ENCODE measurements around the genes TM9SF4, ASXL1, NOL4L, BPIFB6 and CDK5RAP1.

DNA sequence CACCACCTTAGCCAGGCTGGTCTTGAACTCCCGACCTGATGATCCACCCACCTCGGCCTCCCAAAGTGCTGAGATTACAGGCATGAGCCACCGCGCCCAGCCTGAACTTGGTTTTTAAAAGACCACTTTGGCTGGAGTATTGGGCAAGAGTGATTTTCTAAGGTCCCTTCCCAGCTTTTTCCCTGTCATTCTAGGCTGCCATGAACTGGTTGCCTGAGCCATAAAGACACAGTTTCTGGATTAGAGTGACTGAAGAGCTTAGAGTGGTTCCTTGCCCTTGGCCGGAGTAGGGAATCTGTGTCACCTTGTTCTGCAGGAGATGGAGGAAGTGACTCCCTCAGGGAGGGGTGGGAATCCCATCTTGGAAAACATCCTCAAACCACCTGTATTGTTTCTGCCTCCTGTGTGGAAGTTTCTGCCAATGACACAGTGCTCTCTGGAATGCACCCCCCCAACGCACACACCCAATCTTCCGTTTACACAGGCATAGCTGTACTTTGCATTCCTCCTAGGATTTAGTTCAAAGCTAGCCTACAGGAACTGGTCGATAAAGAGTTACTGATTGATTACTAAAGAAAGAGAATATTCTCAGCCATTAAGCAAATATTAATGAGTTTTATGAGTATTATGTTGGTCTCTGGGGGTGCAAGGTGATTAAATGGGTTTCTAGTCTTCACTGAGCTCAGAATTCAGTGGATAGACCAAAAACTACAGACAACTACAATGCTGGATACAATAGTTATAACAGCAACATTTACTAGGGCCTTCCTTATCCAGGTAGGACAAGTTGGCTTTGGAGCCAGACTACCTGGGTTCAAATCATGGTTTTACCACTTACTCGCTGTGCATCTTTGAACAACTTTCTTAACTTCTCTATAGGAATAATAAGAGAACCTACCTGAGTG, 18.1 kb downstream of the BCL2L1 start:
- RRBS = no CpG with 5 or more reads among the region's 9 CpGs

DNA sequence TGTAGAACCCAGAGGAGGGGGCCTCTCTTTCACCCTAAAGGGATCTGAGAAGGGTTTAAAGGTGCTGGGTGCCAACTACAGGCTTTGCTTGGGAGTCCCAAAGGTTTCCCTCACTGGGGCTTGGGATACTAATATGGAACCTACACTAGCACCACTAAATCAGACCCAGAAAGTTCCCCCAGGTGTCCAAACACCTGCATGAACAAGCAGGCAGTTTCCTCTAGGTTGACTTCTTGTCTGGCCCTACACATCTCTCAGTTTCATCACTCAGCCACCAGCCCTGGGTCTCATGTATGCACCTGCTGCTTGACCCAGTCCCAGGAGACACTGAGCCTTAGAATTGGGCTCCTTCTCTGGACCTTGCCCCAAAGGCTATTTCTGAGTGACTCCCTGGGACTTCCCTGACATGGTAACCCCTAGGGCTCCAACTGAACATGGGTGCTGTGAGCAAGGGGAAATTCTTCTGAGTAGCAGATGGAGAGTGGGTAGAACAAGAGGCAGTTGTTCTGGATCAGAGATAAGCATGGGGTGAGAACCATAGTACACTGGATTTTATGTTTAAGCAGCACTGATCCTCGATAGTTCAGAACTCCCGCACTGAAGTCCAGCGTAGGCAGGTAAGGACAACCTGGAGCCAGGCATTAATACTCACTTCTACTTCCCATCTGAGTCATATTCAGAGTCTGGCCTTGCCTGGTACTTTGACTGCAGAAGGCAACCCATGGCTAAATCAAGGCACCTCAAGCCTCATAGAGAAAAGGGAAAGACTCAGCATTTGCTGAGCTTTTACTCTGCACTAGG, 16.8 kb downstream of the BCL2L1 start:
- RRBS = no CpG with 5 or more reads among the region's 3 CpGs

DNA sequence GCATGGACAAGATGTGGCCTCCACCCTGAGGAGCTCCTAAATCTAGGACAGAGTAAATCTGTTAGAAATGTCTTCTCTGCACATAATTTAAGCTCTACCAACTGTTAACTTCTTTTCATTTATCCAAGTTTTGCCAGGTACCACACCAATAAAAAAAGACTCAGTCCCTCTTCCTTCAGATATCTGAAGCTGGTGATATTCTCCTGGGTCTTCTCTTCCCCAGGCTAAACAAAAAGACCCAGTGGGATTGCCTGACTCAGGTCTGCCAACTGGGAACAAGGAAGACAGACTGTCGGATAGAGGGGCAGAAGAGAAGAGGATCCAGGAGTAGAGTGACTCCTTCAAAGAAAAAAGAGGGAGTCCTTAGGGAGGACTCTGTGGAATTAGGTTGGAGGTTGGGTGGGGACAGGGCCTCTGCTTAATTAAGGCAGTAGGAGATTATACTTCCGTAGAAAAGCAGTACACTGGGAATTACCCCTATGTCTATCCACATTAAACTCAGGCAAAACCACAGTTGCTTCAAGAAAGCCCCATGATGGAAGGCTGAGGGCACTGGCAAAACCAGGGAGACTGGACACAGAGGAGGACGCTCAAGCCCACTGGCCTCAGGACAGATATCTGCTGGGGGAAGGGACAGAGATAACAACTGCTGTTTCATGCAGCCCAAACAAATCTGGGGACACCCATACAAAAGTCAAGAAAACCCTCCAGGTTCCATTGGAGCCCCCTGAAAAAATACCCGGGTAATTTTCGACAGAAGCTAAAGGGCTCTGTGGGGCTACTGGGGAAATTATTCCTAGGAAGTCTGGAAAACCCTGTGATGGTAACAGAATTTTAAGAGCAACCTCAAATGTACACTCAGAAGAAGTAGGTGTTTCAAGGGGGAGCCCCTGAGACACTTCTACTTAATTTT, 5.7 kb downstream of the BCL2L1 start:
- RRBS = no CpG with 5 or more reads among the region's 5 CpGs

DNA sequence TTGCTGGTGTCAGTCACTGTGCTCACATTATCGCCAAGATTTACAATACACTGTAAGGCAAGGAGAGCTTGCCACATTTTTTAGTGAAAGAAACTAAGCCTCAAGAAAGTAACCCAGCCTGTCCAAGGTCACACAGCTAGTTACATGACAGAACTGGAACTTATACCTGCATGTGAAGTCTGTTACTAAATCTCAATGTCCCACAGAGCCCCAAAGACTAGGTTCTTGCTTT, 2.1 kb downstream of the BCL2L1 start:
- RRBS = no CpG with 5 or more reads among the region's 1 CpG

DNA sequence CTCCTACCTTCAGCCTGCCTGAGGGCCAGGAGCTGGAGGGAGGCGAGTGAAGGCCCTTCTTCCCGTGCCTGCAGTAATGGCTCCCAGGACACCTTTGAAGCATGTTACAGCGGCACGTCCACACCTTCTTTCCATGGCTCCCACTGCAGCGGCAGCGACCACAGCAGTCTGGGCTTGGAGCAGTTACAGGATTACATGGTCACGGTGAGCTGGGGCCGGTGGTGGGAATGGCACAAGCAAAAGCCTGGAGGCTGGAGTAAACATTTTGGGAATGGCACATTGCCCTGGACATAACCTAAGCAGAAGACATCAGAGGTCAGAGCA, 18.6 kb downstream of the CCM2L start:
- RRBS = no CpG with 5 or more reads among the region's 8 CpGs

- RRBS = 4% methylated on average over 2 of the region's 26 CpGs
These were observed at the start of gene TM9SF4 for GRCh38 chr20:32109271-32109869. Gene TM9SF4, plus strand, starts transcription at chr20:32109714.

DNA sequence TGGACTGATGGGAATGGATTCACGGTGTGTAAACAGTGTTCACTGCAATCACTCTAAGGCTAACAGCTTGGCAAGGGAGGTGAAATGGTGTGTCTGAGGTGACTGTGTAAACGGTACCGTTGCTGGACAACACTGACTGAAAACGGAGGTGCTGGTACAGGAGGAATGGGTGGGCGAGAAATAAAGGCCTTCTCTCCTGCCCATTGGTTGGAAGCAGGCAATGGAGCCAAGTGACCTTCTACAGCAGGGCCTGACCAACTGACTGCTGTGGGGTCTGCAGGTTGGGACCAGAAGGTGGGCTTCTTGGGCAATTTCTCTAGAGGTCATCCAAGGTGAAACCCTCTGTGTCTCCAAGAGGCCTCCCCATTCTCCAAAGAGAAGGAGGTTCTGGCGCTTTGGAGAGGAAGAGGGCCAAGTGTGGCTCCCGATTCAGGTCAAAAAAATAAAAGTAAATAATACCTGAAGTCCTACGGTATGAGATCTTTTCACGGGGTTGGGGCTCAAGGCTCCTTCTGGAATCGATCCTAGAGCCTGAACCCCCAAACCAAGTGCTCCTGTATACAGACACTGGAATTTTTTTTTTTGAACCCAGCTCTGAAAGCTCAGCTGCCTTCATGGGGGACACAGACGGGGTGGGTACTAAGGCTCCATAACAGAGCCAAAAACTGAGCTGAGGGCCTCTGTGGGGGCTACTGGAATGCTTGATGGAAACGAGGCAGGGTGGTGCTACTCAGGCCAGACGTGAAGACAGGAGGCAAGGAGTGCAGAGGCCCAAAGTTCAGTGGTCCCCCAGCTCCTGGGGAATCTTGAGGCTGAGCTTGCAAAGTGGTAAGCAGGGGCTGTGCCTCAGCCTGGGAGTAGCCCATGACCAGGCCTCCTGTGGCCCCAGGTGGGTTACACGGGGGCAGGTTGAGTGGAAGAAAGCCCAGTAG, 11.5 kb downstream of the PLAGL2 start:
- RRBS = no CpG with 5 or more reads among the region's 14 CpGs

DNA sequence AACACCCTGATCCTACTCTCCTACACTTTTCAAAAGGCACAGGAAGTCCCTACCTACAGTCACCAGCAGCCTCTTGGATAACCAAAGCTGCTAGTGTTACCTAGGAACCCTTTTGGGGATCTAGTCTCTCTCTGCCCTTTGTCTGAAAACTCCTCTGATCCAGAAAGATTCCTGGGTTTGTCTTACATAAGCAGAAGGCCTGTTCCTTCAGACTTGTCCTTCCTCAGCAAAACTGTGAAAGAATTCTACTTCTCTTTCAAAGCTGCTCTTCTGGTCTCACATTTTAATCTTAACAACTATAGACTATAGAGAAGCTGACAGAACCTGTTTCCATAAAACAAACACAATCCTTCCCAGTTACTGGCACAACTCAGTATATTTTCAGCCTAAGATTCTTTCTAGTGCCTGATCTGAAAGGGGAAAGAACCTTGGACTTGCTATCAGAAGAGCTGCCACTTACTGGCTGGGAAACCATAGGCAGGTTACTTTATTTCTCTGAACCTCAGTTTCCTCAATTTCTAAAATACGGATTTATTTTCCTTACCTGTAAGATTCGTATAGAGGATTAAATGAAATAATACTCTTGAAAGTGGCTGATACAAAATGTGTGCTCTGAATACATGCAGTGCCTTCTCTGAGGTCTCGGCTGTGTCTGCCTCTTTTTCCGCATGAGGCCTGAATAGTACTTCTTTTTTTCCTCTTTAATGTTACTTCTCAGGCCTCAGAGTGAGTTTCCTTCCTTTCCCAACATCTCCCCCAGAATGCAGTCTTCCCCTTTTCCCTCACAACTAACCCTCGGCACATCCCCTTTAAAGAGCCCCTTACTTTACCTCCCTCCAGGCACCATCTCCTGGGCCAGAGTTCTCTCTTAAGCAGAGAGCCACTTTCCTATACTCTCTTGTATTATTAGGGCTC, 2.7 kb downstream of the PLAGL2 start:
- RRBS = no CpG with 5 or more reads among the region's 5 CpGs

- RRBS = no CpG with 5 or more reads among the region's 2 CpGs
These were observed 10.7 kb downstream of the POFUT1 start for GRCh38 chr20:32218378-32218879.

GRCh38 chr20:32357923-32358375, at the start of gene ASXL1:
Gene ASXL1, plus strand, starts transcription at chr20:32358331.
- RRBS = 0% methylated on average over 1 of the region's 37 CpGs

- RRBS = no CpG with 5 or more reads among the region's 6 CpGs
These were observed 70.0 kb downstream of the ASXL1 start for GRCh38 chr20:32428060-32428549.

DNA sequence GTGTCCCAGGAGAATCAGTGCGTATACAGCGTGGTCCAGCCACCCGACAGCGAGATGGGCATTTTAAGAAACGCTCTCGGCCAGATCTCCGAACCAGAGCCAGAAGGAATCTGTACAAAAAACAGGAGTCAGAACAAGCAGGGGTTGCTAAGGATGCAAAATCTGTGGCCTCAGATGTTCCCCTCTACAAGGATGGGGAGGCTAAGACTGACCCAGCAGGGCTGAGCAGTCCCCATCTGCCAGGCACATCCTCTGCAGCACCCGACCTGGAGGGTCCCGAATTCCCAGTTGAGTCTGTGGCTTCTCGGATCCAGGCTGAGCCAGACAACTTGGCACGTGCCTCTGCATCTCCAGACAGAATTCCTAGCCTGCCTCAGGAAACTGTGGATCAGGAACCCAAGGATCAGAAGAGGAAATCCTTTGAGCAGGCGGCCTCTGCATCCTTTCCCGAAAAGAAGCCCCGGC, 75.3 kb downstream of the ASXL1 start:
- RRBS = 87% methylated on average over 1 of the region's 14 CpGs

DNA sequence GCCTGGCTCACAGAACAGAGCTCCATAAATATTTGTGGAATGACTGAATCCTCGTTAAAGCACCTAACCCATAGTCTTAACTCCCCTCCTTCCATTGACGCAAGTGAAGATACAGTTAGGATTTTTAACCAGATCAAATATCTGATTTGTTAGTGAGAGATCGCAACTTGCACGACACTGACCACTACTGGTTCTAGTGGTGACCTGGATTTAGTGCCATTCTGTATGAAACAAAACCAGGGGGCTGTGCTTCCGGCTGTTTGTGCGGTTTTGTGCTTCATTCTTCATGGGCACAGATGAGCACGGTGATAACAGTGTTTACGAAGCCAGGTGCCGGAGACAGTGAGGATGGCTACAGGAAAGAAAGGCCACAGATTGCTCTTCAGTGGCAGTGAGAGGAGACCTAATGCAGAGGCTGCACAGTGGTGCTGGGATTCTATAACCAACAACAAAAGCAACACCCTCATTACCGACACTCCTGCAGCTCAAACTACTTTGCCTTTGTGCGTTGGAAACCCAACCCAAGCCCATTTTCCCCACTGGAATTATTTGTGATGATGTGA, 75.5 kb downstream of the NOL4L start:
- RRBS = 76% methylated on average over 5 of the region's 11 CpGs

DNA sequence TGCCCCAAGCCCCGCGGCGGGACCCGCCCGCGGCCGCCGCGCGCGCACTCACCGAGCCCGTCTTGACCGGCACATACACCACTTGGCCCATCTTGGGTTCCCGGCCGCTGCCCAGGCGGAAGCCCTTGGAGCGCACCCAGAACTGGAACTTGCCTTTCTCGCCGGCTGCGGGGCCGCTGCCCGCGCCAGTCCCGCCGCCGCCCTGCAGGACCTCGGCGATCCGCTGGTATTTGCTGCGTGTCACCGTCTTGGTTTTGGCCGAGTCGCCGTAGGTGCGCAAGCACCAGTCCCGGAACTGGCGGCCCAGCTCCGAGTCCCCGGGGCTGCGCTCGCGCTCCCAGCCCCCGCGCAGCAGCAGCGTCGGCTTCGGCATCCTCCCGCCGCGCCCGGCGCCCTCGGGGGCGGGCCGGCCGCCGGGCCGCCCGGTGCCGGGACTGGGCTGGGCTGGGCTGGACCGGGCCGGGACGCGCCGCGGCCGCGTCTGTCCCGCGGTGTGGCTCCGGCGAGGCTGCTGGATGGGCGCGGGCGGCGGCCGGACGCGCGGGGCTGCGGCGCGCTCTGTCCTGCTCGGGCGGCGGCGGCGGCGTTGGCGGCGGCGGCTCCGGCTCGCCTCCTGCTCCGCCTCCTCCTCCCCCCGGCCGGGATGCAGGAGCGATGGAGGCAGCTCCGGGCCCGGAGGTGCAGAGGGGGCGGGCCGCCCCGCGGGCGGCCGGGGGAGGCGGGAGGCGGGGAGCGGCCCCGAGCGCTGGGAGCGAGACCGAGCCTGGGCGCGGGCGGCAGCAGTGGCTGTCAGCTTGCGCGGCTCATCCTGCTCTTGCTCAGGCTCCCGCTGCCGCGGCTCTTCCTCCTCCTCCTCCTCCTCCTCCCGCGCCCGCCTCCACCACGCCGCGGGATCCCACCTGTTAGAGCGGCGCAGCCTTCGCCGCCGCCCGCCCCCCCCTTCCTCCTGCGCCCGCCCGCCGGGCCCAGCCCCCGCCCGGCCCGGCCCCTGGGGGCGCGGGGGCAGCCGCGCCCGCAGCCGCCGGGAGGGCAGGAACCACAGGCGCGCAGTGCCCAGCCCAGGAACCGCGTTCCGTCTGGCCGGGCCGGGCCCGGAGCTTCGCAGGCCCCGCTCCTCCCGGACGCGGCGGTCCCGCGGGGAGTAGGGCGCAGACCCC, at the start of gene NOL4L:
Gene NOL4L, minus strand, starts transcription at position 816 of the 1,157 bp plus-strand sequence.
- RRBS = 1% methylated on average over 73 of the region's 165 CpGs

GRCh38 chr20:32585675-32586045, 527 bp upstream of the NOL4L start:
- RRBS = 1% methylated on average over 3 of the region's 16 CpGs

GRCh38 chr20:32855383-32855949, 3.3 kb upstream of the EFCAB8 start:
- RRBS = no CpG with 5 or more reads among the region's 7 CpGs

DNA sequence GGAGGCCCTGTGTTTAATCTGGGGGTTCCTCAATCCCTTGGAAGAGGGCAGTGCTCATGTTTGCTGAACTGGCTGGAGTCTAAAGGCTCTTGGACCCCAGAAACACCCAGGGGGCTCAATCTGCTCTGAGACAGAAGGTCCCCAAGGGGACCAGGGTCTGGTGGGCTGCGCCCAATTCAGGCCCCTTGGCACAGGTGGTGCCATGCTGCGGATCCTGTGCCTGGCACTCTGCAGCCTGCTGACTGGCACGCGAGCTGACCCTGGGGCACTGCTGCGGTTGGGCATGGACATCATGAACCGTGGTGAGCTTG, at the start of gene BPIFB6:
Gene BPIFB6, plus strand, starts transcription at position 203 of the 311 bp plus-strand sequence.
- RRBS = no CpG with 5 or more reads among the region's 6 CpGs

- RRBS = no CpG with 5 or more reads among the region's 7 CpGs
These were observed 14.1 kb downstream of the CDK5RAP1 start for GRCh38 chr20:33387187-33387649.

- RRBS = 1% methylated on average over 22 of the region's 47 CpGs
These were observed at the start of gene CDK5RAP1 for GRCh38 chr20:33401060-33401831. Gene CDK5RAP1, minus strand, starts transcription at chr20:33401519.

- RRBS = 61% methylated on average over 3 of the region's 10 CpGs
These were observed 22.0 kb upstream of the SNTA1 start for GRCh38 chr20:33465372-33466232.